A375 (cell line): Measurements from ENCODE around the genes AHCYL2, STRIP2 and SMKR1.

GRCh38 chr7:127346891-127348113 lies 45.2 kb downstream of the ZNF800 start:
- RAMPAGE, long total RNA = no peak

GRCh38 chr7:127357906-127358891 lies 34.3 kb downstream of the ZNF800 start:
- RAMPAGE, long total RNA = no peak

- RAMPAGE, long total RNA = no peak
Observed at GRCh38 chr7:127358892-127359563, 33.5 kb downstream of the ZNF800 start.

GRCh38 chr7:127368983-127370157 lies 23.1 kb downstream of the ZNF800 start:
- RAMPAGE, long total RNA = no peak

DNA sequence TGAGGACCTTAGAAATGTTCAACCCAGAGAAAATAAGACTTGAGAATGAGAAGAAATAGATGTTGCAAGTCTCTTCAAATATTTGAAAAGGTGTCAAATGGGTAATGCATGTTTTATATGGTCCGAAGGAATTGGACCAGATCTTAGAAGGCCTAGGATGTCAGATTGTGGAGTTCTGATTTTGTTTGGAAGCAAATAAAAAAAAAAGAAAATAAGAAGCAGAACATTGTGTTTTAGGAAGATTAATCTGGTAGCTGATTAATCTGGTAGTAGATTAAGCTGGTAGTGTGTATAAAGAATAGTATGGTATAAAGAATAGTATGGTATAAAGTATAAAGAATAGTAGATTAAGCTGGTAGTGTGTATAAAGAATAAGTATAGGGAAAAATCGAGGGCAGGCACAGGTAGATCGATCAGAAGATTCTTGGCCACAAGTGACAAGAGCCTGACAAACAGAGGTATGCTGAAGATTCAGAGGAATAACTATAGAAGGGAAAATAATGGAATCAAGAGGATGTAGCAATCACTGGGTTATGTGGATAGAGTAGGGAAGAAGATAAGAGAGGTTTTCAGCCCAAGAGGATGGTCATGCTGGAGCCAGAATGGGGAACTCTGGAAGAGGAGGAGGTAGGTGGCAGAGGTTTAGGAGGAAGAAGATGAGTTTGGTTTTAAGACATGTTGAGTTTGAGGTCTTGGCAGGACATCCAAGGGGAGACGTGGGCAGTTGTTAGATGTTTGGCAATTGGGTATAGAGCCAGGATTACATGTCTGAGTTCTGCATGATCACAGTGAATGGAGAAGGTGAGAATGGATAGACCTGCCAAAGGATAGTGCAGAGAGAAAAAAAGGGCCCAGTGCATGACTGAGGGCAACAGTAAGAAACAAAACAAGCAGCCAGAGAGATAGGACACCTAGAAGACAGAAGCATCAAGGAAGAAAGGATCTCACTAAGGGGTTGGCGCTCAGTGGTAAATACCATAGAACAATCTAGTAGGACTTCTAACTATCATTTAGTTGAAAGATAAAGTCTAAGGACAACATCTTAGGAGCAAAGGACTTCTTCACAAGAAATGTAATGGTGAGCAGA lies 53.6 kb downstream of the LRRC4 start:
- RAMPAGE, long total RNA = no peak

GRCh38 chr7:128031788-128031992 lies 453 bp upstream of the LRRC4 start:
- RAMPAGE, long total RNA = no peak

DNA sequence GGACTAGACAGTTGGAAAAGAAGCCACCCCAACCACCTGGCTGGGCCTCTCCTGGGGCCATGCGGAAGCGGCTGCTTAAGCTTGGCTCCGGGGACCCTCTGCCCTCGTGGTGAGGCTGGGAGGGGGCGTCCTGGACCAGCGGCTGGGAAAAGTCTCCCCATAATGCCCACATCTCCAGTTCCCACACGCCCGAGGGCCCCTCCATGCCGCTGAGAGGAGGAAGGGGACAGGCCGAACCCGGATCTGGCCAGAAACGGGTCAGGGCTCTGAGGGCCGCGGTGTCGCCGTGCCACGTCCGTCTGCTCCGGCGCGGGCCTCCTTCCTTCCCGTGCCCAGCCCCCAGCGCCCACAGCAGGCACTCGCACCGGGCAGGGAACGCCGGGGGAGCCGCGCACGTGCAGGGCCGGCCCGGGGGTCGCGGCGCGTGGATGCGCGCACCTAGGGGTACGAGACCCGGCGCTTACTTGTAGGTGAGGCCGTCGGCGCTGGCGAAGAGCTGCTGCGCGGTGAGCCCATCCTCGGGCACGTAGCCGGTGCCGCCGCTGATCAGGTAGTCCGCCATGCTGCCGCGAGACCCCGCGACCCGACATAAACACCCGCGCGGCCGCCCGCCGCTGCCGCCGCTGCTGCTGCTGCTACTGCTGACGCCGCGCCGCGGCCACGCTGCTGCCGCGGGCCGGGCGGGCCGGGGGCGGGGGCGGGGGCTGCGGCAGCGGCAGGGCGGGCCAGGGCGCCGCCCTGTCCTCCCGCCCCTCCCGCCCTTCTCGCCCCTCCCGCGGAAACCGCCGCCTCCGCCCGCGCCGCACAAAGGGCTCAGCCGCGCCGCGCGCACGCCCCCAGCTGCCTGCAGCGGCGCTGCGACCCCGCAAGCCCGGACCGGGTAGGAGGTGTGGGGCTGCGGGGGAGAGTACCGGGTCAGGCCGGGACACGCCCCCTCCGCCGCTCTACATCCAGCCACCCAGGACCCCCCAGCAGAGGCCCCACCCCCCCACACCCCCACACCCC lies 4.2 kb downstream of the IMPDH1 start:
- RAMPAGE, long total RNA = no peak

GRCh38 chr7:128450187-128450971 lies 5.3 kb upstream of the HILPDA start:
- RAMPAGE, long total RNA = no peak

DNA sequence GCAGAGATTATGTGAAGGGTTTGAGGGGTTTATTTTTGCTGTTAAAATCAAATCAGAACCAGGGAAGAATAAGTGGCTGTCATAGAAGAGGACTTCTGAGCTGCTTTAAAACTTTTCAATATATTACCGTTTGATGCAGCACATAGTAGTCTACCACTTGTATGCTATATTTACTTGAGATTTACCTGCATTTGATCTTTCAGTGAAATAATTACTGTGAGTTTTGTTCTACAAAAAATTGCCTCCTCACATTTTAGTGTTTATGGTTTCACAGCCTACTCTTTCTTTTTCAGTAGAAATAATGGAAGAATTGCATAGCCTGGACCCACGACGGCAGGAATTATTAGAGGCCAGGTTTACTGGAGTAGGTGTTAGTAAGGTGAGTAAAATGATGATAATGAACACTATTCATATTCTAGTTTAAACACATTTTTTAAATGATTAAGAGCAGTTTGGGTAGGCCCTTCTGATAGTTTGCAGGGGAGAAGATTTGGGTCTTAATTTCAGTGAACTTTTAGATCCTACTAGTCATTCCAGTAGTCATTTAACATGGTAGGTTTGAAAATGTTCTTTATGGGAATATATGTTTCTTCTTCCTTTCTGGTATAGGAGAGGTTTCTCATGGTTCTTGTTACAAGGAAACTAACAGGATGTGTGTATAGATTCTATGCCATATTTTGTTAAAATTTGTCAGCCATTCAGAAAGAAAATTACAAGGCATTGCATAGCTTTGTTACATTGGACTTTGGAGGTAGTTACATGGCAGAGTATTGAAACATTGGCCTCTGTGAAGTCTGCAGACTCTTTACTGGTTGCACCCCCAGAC lies 57.0 kb downstream of the METTL2B start:
- RAMPAGE, long total RNA = no peak

DNA sequence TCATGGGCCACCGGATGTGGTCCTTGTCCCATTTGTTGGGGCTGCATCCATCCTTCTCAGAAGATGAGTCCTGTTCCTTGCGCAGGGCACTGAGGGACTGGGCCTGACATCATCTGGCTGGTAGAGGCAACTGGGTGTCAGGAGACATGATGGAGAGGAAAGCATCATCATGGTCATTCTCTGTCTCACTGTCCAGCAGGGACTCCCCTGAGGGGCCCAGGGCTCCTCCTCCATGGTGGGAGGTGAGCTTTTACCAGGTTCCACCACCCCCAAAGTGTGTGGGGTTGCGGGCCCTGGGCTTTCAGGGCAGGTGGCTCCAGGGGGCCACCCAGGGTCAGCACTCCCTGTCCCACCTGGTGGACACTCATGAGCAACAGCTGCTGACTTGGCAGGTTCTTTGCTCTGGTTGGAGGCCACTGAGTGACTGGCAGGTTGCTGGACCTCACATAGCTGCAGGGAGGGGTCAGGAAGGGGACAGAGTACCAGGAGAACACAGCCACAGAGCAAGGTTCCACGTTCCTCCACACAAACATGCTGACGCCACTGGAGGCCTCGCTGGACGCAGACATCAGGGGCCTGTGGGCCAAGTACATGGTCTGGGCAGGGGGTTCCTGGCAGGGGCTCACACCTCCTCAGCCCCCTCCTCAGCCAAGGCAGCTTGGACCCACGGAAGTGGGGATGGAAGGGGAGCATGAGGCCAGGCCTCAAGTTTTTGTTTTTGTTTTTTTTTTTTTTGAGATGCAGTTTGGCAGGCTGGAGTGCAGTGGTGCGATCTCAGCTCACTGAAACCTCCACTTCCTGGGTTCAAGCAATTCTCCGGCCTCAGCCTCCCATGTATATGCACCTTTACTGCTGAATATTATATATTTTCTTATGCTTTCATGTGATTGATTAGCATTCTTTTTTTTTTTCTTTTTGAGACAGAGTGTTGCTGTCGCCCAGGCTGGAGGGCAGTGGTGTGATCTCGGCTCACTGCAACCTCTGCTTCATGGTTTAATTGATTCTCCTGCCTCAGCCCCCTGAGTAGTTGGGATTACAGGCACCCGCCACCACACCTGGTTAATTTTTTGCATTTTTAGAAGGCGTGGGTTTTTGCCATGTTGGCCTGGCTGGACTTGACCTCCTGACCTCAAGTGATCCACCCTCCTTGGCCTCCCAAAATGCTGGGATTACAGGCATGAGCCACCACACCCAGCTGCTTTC lies 13.5 kb upstream of the GARIN1A start:
- RAMPAGE, long total RNA = no peak

GRCh38 chr7:128769759-128770777 lies 5.5 kb downstream of the OPN1SW start:
- RAMPAGE, long total RNA = no peak

GRCh38 chr7:128827904-128828715 lies 2.1 kb upstream of the FLNC start:
- RAMPAGE, long total RNA = no peak

DNA sequence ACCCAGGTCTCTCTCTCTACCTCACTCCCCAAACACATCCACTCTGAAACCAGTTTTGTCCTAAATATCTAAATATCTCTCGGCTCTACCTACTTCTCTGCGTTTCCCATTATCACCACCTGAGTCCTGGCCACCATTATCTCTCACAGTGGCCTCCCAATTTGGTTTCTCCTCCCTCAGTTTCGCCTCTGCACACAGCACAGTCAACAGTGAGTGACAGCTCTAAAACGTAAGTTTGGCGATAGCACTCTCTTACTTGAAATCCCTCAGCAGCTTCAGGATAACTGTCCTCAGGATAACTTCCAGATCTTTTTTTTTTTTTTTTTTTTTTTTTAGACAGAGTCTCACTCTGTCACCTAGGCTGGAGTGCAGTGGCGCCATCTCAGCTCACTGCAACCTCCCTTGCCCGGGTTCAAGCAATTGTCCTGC lies 1.6 kb upstream of the ATP6V1F start:
- RAMPAGE, long total RNA = no peak

- RAMPAGE, long total RNA = no peak
Observed at GRCh38 chr7:128863386-128863532, 603 bp downstream of the ATP6V1F start.

DNA sequence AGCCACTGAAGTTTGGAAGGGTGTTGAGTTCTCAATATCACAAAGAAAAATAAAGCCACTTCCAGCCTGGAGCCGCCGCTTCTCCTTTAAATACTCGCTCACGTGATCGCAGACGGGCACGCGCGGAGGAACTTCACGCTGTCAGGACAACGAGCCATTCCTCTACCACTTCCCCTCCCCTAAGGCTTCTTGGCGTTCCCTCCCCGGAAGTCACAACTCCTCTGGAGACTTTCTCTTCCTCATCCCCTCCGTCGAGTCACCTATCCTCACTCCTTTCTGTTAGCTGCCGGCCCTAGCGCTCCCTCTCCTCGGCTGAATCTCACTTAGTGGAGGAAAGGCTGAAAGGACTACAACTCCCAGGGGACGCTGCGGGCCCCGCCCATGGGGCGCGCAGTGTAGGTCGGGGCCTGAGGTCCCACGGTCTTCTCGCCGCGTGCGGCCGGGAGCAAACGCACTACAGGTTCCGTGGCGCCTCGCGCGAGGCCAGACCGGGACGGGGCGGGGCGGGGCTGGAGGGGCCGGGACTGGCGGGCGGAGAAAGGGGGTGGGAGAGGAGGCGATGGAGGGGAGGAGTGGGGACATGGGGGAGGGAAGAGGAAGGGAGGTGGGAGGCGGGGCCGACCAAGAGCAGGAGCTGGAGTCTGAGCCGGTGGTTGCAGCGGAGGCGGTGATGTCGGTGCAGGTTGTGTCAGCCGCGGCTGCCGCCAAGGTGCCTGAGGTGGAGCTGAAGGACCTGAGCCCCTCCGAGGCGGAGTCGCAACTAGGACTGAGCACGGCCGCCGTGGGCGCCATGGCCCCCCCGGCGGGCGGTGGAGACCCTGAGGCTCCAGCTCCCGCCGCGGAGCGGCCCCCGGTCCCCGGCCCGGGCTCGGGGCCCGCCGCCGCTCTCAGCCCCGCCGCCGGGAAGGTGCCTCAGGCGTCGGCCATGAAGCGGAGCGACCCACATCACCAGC lies at the start of gene AHCYL2:
TSS of gene AHCYL2 (plus strand) at position 624 of the 953 bp plus-strand sequence.
- RAMPAGE, long total RNA = no peak

DNA sequence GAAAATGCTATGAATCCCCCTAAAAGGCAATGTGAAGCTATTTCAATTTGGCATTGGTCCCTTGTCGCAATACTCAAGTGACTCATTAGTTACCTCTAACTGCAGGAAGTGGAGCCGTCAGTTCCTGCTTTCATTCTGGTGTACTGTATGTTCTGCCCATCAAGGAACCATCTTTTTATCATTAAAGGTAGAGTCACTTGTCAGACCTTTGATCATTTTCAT lies 56.9 kb upstream of the STRIP2 start:
- RAMPAGE, long total RNA = no peak

DNA sequence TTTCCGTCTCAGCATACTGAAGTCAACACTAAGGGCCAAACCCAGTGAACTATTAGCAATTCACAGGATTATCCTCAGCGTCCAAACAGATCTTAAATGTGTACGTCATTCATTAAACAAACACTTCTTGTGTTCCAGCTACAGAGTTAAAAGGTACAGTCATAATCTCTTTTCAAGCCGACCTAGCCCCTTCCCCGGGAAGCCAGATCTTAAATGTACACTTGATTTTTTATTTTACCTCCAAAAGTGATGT lies 23.9 kb upstream of the STRIP2 start:
- RAMPAGE, long total RNA = no peak

- RAMPAGE, long total RNA = no peak
Observed at GRCh38 chr7:129433807-129434973, at the start of gene STRIP2. Gene STRIP2 (plus strand): TSS chr7:129434432.

DNA sequence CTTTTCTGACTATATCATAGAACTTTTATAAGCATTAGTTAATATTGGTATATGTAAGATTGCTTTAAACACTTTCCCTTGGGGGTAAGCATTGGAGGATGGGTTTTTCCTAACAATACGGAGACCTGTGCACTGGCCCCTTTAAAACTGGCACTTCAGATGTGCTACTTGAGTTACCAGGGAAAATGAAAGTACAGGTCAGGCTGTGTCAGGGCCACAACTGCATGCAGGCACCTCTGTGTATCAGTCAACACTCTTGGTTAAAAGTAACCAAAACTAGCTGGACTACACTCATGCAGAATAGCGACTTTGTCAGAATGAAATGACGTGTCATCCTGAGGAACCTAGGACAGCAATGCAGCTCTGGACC lies 33.9 kb upstream of the SMKR1 start:
- RAMPAGE, long total RNA = no peak

GRCh38 chr7:129501850-129503084 lies at the start of gene SMKR1:
Gene SMKR1 (plus strand): TSS chr7:129502531.
- RAMPAGE, long total RNA = no peak